Melanocyte of skin (primary cell): ENCODE data around the gene BCL2A1.

GRCh38 chr15:79283525-79284117 lies 1.1 kb downstream of the ANKRD34C start:
- CAGE, long polyA plus RNA, 2 experiments = no peak in any of the 2 experiments

DNA sequence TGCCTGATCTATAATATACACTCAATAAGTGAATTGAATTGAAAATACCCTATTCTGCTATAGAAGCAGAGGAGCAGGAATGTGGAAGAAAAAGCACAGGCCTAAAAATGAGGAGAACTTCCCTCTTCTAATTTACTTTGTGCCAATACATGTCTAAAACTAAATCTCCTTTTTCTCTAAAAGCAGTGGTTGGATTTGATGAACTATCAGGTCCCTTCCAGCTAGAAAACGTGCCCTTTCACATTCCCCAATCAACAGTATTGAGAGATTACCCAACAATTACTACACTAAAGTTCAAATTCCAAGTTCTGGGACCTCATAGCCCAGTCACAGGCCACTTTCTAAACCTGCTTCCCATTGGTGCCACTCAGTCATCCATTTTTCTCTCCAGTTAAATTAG lies 223.9 kb downstream of the MINAR1 start:
- CAGE, long polyA plus RNA, 2 experiments = no peak in any of the 2 experiments

DNA sequence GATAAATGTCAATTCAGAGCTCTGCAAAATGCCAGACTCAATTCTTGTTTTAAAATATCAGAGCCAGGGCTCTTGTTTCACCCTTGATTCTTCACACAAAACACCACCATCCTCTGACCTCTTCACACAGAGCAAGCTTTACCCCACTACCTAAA lies 25.5 kb upstream of the MTHFS start:
- CAGE, long polyA plus RNA, 2 experiments = no peak in any of the 2 experiments

DNA sequence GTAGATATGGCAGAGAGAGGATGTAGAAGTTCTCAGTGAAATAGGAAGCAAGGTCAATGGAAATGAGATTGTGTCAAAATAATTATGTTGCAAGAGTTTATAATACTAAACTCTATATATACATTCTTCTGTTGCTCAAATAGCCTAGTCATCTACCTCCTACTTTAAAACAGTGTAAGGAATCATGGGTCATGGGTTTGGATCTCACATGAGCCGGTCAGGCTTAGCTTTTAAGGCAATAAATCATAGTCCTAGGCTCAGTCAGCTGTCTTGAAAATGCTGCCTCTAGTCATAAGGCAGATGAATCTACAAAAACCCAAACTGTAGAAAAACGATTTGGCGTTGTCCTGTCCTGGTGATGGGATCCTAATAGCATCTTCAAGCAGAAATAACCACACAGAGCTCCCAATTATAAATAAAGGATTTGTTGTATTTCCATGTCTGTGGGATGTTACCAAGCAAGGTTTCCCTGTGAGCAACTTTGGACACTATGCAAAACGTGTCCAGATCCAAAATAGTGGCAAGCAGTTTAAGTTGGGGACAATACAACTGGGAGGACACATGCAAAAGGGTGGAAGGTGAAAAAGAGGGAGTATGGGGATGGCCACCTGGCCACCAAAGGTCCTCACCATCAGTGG lies 16.7 kb downstream of the BCL2A1 start:
- CAGE, long polyA plus RNA, 2 experiments = no peak in any of the 2 experiments

- CAGE, long polyA plus RNA, 2 experiments = no peak in any of the 2 experiments
Observed at GRCh38 chr15:79967589-79968723, 3.0 kb downstream of the BCL2A1 start.

DNA sequence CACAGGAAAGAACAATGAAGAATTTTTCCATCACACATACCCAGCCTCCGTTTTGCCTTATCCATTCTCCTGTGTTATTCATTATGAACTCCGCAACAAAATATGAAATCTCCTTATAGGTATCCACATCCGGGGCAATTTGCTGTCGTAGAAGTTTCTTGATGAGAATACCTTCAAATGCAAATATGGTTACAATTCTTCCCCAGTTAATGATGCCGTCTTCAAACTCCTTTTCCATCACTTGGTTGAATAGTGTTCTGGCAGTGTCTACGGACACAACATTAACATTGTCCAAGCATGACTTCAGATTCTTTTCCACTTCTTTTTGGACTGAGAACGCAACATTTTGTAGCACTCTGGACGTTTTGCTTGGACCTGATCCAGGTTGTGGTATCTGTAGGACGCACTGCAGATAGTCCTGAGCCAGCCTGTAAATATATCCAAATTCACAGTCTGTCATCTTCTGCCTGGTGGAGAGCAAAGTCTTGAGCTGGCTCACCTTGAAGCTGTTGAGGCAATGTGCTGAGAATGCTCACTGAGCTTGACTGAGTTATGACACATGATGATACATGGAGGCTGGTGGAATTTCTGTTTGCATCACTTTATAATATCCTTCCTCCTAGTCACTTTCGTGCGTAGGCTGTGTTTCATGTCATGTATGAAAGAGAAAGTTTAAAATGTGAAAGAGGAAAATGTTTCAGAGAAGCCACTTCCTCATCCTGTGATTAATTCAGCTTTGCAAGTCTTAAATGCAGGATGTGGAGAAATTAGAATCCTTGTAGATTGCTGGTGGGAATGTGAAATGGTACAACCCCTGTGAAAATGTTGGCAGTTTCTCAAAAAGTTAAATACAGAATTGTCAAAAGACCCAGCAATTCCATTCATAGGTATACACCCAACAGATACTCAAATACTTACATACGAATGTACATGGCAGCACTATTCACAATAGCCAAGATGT lies at the start of gene BCL2A1:
TSS of gene BCL2A1 (minus strand) at position 537 of the 961 bp plus-strand sequence.
- CAGE, long polyA plus RNA, 2 experiments = no peak in any of the 2 experiments

- CAGE, long polyA plus RNA, 2 experiments = no peak in any of the 2 experiments
Observed at GRCh38 chr15:80111227-80111536, 41.6 kb upstream of the FAH start.

DNA sequence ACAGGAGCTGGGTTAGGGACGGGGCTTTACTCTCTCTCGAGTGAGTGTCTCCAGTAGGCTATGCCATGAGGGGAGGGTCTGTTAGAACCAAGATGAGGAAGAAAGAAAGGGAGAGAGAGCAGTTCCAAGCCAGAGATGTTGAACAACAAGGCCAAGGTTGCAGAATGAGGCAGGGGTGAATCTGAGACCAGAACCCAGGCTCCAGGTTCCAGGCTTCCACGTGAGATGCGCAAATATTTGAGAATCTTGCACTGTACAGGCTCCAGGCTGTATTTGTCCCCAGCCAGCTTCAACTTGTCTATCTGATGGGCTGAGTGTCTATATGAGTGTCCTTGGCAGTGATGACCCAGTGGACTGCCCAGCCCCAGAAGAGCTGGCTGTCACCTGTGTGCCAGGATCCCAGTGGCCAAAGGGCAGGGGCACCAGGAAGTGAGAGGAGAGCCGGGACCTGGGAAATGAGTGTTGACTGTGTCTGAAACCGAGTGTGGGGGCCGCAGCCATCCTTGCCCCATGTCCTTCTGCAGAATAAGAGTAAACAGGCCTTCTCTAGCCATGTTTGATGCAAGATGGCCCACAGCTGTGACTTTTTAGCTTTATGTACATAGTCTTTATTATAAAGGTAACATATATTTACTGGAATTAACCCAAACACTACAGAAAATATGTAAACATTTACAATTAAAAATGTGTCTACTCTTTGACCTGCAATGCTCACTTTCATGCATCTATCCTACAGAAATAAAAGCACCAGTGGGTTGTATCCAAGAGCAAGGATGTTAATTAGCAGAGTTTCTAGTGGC lies 10.4 kb downstream of the FAH start:
- CAGE, long polyA plus RNA, 2 experiments = no peak in any of the 2 experiments

DNA sequence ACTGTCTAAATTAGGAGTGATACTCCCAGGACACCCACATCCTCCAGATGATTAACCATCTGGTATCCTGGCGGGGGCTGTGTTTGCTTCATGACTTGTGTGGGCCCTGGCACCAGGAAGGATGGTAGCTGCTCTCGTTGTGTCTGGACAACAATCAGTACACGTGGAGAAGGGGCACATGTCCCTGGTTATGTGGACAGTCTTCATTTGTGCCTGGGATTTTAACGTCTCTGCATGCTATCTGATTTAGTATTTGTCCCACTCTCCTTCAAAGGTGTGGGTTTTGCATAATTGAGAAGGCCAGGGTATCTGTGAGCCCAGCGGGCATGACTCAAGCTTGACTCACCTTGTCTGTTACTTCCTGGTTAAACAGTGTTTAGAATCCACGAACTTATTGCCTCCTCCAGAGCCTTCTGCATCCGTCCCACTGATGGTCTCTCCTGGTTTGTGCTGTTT lies 32.4 kb downstream of the ARNT2 start:
- CAGE, long polyA plus RNA, 2 experiments = no peak in any of the 2 experiments

- CAGE, long polyA plus RNA, 2 experiments = no peak in any of the 2 experiments
Observed at GRCh38 chr15:80480744-80481278, 76.6 kb downstream of the ARNT2 start.

- CAGE, long polyA plus RNA, 2 experiments = no peak in any of the 2 experiments
Observed at GRCh38 chr15:80502833-80503777, 98.9 kb downstream of the ARNT2 start.

- CAGE, long polyA plus RNA, 2 experiments = no peak in any of the 2 experiments
Observed at GRCh38 chr15:80697329-80698032, 2.4 kb downstream of the ABHD17C start.

DNA sequence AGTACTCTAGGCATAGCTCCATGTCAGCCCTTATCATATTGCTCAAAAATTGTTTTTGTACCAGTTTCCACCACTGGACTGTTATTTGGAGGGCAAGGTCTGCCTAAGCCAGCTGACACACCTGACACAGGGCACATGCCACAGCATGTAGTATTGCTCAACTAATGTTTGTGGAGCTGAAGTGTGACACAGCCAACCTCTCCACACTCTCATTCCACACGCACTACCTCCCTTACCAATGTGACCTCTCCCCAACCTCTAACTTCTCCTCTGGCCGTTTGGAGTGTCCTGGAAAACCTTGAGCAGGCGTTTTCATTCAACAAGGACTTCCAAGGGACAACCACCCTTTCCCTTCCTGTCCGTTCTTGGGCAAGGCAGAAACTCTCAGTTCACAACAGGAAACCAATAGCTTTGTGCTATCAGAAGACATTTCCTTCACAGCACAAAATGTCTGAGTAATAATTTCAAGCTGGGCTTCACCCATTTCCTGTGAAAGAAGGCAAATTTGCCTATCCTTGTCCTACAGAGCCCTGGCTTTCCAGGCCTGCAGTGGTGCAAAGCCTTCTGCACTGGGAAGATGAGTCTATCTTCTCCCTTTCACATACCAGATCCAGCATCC lies 38.4 kb downstream of the TLNRD1 start:
- CAGE, long polyA plus RNA, 2 experiments = no peak in any of the 2 experiments

GRCh38 chr15:81098683-81099912 lies 35.0 kb upstream of the CFAP161 start:
- CAGE, long polyA plus RNA, 2 experiments = no peak in any of the 2 experiments

DNA sequence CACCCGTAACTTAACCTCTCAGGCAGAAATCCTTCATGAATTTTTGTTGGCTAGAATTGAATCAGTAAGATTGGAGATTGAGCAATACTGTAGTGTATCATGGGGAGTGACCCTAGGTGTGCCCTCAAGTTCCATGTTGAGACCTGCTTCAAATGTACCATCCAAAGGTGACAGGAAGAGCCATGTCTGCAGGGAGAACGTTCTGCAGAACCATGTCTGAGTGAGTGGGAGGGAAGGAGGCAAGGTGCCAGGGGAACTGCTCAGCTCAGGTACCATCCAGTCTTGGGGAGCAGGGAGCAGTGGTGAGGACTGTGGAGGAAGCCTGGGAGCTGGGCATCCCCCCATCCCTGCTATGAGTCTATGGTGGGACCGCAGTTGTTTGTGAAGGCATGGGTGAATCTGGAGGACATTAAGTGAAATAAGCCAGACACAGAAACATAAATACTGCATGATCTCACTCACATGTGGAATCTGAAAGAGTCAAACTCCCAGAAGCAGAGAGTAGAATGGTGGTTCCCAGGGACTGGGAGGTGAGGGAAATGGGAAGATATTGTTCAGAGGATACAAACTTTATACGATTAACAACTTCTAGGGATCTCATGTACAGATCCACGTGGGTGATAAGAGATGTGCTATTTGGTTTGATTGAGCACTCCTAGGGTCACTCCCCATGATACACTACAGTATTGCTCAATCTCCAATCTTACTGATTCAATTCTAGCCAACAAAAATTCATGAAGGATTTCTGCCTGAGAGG lies 23.3 kb downstream of the CFAP161 start:
- CAGE, long polyA plus RNA, 2 experiments = no peak in any of the 2 experiments

DNA sequence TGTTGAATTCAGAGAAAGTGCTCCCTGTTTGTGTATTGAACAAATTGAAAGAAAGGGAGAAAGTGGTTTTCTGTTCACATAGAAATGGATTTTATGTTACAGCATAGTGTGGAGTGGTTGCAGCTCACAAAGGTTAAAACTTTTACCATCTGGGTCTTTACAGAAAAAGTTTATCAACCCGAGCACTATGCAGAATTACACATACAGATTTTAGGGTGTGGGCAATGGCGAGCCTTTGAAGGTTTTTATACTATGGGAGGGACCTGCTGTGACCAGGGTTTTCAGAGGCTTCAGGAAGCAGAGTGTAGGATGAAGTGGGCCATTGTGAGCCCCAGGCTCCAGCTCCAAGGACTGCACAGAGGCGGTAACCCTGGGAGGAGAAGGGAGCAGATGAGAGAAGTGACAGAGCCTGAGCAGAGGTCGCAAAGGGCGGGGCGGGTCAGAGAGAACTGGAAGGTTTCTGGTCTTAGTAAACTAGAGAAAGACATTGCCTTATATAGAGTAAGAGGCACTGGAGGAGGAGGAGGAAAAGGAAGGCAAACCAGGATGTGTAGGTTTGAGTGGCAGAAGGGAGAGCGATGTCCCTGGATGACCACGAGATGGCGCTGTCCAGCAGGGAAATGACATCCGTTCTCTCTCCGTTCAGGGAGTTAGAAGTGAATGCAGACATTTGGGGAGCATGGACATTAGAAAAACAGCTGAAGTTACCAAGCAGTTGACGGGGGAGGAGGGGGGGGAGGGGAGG lies 49.1 kb downstream of the STARD5 start:
- CAGE, long polyA plus RNA, 2 experiments = no peak in any of the 2 experiments

- CAGE, long polyA plus RNA, 2 experiments = no peak in any of the 2 experiments
Observed at GRCh38 chr15:81308836-81309331, 15.1 kb downstream of the STARD5 start.

DNA sequence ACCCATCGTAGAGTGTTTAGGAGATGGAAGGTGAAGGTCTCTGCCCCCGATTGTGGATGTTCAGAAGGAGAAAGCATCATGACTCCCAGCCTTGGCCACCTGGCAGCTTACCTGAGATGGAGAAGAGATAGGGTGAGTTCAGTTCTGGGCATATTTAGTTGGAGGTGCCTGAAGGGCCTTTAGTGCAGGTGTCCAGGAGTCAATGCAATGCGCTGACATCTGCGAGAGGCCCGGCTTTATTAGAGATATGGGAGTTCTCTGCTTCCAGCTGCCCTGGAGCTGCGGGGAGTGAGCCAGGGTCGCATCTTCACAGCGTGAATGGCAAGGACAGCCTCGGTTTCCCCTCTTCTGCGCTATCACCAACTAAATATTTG lies 727 bp upstream of the STARD5 start:
- CAGE, long polyA plus RNA, 2 experiments = no peak in any of the 2 experiments

DNA sequence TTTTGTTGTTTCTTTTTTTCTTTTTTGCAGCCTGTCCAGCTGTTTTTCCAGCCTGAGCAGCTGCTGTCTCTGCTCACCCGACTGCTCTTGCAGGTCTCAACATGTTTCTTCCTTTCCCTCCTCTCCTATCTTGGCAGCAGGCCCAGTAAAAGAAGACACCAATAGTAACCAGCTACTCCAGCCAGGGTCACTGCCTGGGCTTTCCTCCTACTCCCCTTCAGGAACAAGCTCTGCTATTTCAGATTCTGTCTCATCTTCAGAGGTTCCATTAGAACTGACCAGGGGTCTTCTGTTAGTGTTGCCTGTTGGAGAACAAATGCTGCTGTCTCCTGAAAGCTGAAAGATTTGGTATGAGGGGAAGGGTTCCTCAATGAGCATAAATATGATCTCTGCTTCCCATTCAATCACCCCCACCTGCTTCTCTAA lies 23.7 kb downstream of the MEX3B start:
- CAGE, long polyA plus RNA, 2 experiments = no peak in any of the 2 experiments

DNA sequence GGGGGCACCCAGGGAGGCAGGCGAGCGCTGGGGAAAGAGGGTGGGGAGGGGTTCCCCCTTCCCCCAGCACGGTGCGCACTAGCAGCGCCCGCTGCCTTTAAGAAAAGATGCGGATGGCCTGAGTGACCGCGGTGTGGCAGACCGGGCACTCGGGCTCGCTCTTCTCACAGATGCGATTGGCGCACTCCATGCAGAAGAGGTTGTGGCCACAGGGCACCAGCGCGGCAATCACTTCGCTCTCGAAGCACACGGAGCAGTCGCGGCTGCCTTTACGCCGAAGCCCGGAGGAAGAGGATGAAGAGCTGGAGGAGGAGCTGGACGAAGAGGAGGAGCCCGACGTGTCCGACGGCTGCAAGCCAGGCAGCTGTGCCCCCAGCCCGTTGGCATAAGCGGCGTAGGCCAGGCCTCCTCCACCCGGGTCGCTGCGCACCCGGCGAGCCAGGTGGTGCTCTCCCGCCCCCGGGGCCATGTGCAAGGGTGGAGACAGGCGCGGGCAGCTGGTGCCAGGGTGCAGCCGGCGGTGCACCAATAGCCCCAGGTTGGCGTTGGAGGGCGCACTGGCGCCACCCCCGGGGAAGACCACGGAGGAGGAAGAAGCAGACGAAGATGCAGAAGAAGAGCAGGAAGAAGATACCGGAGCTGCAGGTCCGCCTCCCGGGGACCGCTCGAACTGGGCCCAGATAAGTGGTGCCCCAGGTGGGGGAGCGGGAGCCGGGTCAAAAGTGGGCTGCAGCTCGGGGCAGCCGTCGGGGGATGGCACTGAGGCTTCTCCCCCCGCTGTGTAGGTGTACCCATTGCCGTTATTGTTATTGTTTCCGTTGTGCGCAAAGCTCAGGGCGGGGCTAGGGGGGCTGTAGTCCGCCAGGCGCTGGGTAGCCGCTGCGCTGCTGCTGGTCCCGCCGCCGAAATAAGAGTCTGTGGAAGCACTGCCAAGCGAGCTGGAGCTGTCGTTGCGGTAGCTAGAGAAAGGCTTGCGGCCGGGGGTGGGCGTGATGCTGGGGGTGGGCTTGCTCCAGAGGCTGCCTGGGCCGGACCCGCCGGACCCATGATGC lies 2.4 kb downstream of the MEX3B start:
- CAGE, long polyA plus RNA, 2 experiments = no peak in any of the 2 experiments